Bronchus fibroblast of lung (primary cell): Measurements from ENCODE around the genes ARHGEF16, MEGF6 and HES3.

DNA sequence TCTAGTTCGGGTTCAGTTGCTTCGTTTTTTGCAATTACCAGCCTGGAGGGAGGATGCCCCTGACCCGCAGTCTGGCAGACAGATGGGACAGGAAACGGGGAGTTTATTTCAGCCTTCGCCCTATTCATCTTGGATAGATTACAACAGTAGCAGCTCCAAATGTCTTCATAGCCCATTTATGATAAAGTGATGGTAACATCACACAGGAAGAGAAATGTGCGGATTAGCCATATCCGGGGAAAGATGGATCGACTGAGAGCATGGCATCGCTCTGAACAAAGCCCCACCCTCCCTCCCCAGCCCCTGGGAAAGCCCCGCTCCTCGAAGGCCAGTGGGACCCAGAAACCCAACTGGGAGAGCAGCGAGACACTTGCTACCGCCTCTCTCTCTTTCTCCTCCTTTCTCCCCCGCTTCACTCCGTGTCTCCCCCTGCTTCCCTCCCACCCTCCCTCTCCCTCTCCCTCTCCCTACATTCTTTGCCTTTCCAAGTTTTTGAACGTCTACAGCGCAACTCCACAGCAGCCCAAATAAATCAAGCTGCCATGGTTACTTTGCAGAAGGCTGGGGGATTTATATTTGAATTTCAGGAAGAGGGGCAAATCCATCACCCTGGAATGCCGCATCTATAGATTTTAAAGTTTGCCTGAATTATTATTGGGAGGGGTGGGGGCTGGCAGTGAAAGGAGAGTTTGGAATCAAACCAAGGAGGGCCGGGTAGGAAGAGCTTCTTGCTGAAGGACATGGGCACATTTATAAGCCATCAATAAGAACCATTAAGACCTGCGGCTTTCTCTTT, 139.5 kb upstream of the ARHGEF16 start:
- RAMPAGE, long total RNA, result no peak

GRCh38 chr1:3359760-3360009, 94.8 kb upstream of the ARHGEF16 start:
- RAMPAGE, long total RNA, result no peak

DNA sequence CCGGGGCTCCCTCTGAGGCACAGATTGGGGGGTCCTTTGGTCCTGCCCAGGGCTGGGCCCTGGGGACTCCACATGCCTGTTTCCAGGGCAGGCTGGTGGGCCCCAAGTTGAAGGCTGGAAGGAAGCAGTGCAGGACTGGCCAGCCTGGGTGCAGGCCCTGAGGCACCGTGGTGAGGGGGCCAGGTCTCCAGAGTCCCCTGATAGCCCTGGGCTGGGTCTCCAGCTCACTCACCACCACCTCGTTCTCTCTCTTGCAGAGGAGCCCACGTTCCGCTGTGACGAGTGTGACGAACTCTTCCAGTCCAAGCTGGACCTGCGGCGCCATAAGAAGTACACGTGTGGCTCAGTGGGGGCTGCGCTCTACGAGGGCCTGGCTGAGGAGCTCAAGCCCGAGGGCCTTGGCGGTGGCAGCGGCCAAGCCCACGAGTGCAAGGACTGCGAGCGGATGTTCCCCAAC, 51.9 kb upstream of the ARHGEF16 start:
- RAMPAGE, long total RNA, result no peak

DNA sequence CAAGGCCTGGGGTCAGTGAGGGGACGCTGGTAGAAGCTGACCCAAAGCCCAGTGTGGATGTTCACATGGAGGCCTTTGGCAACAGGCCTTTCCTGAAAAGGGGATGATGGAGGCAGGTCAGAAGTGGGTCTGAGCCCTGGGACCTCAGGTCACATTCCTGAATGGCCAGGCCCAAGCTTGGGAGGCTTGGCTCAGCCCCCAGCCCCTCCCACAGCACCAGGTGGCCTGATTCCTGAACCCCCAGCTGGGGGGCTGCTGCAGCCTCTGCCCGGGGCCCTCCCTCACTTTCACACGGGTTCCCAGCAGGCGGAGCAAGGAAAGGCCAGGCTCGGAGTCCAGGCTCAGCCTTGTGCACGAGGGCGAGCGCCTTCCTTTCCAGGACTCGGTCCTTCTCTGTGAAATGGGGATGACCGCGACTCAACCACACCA, 708 bp upstream of the ARHGEF16 start:
- RAMPAGE, long total RNA, result no peak

- RAMPAGE, long total RNA, result no peak
Observed at GRCh38 chr1:3454172-3455422, at the start of gene ARHGEF16. ARHGEF16 (plus strand) TSS chr1:3454665.

- RAMPAGE, long total RNA, result no peak
Observed at GRCh38 chr1:3468041-3468880, 13.8 kb downstream of the ARHGEF16 start.

DNA sequence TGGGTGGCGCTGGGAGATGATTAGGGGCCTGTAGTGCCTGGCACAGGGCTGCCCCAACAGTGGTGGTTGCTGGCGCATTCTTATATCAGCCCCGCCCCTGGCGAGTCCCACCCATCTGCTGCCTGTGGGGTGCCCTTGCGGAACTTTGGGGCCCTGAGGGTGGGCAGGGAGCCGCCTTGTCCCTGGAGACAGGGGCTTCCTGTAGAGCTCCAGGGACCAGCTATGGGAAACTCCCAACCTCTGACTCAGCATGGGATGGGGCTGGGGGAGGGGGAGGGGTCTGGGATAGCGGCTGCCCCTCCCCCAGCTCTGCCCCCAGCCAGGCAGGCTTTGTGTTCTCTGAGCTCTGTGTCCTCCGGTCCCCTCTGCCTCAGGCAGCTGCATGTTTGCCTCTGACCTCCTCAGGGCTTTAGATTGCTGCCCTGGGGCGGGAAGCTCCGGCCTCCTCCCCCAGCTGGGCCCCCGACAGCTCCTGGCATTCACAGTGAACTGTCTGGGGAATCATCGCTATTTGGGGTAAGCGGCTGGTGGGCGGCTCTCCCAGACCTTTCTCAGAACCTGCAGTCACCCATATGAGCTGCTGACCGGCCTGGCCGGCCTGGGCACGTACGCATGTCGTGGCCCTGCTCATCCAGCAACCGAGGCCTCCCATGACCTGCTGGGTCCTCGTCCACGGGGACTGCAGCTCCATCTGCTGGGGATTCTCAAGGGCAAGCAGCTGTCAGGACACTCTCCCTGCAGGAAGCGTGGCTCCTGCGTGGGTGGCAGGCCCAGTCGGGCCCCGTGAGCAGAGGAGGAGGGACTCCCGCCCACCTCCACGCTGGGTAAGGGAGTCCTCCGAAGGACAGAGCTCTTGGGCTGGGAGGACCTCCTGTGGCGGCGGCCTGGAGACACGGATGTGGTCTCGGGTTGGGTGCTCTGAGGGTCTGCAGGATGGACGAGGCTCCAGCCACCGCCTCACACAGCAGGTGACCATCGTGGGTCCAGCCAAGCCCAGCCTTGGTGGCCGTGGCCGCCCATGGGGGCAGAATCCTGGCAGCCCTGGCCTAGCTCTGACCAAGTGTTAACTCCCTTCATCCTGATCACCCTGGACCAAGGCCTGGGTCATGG, 17.2 kb downstream of the ARHGEF16 start:
- RAMPAGE, long total RNA, result no peak

- RAMPAGE, long total RNA, result no peak
Observed at GRCh38 chr1:3611134-3612056, at the start of gene MEGF6. MEGF6 (minus strand) TSS chr1:3611508.

- RAMPAGE, long total RNA, result no peak
Observed at GRCh38 chr1:3809941-3810646, 13.8 kb upstream of the LRRC47 start.

- RAMPAGE, long total RNA, result no peak
Observed at GRCh38 chr1:3830954-3831327, 26.1 kb downstream of the CEP104 start.

DNA sequence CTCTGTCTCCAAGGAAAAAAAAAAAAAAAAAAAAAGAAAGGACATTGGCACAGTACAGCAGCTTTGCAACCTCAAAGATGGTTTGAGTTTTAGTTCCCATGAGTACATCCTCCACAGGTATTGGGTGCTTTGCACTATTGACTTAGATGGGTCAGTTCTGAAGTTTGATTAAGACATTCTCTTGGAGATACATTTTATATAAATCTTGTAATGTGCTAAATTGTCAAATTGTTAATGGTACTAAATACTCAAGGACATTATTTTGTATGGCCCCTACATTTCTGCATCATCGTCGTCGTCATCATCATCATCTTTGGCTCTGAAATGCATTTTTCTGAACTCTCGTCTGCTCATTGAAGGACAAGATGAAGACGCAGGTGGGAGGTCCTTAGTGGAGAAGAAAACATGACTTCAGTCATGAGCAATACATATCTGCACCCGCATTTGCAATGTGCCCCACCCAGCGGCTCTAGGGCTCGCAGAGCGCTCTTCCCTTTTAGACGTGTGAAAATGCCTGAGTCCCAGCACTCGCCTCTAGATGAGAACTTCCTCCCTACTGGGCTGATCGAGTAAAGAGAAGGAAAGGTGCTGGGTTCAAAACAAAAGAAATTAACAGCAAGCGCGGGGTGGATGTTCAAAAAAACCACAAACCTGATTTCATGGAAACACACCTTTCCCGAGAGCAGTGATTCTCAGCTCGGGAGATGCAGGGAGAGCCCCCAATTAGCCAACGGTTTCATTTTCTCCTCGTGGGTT, 10.2 kb downstream of the C1orf174 start:
- RAMPAGE, long total RNA, result no peak

DNA sequence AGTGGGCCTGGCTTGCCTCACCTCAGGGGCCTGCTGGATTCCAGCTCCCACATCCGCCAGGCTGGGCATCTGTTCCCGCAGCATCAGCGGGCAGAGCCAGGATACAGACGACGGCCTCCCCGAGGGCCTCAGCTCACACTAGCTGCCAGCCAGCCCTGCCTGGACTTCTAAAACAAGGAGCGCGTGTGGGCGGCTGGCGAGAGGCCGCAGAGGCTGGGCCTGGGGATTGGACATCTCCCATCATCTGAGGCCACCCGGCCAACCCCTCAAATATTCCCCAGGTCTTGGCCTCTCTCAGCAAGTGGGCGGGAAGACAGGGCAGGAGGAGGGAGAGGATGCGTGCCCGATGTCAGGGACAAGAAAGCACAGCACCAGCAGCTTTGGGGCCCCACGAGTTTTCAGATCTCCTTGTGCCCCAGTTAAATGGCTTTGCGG, 208.8 kb upstream of the C1orf174 start:
- RAMPAGE, long total RNA, result no peak

DNA sequence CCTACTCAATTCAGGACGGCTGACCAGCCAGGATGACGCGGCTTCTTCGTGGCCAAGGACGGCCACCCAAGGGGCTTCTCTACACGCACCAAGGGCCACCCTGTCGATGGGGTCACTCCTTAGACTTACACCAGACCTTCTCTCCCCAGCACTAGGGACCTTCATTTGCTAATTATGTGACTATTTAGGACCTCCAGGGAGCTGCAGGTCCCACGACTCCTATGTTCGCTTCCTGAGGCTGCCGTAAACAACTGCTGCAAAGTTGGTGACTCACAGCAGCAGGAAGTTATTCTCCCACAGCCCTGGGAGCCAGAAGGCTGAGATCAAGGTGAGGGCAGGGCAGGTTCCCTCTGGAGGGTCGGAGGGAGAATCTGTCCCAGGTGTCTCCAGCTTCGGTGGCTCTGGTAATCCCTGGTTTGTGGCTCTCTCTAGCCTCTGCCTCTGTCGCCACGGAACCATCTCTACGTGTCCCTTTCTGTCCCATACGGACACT, 135.8 kb downstream of the NPHP4 start:
- RAMPAGE, long total RNA, result no peak

- RAMPAGE, long total RNA, result no peak
Observed at GRCh38 chr1:6006870-6007293, 14.7 kb upstream of the NPHP4 start.

DNA sequence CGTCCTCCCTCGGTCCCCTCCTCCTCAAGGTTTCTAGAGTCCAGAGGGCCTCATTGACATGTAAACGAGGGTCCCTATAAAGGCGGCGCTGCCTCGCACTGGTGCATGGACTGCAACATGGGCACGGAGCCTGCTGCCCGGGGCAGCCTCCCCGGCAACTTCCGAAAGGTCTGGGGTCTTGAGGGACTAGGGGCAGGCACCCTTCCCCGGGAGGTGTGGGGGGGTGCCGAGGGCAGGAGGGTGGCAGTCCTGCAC, at the start of gene HES3:
TSS of gene HES3 (plus strand) at position 106 of the 255 bp plus-strand sequence.
- RAMPAGE, long total RNA, result no peak

- RAMPAGE, long total RNA, result no peak
Observed at GRCh38 chr1:6273142-6273815, 12.4 kb upstream of the GPR153 start.

DNA sequence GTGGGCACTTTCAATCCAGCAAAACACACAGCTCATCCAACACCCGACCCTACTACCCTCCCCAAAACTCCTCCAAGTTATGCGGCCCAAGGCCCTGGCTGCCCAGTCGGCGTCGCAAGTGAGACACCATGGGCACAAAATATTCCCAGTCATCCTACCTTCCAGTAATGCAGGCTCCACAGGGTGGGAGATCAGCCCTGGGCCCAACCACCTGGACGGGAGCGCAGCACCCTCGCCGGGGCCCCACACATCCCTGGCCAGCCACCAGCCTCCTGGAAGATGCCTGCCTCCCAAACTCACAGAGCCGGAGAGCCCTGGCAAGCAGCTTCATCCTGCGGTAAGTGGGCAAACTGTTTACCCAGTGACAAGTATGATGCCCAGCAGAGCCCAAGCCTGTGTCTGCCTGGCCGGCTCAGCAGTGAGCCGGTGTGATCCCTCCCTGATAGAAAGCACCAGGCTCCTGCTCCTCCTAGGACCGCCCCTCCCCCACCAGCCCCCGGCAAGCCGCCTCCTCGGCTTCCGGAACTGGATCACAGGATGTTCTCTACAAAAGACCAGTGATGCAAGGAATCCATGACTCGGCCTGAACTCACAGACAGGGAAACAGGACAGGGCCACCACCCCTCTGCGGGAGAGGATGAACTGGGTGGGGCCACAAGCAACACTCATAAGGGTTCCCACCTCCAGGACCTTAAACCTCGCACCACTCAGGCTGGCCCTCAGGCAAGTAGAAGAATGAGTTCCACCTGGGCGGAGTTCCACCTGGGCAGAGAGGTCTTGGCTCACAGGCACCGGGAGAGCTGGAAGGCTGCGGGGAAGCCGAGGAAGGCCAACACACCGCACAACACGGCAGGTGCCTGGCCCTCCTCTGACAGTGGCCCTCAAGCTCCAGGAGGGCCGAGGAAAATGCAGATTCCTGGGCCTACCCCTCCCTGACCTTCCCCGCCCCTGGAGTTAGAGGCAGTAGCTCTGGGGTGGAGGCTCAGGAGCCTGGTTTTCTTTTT, 7.9 kb downstream of the ACOT7 start:
- RAMPAGE, long total RNA, result start-site peak on the minus strand centred at position 459 of the sequence, 79 bp wide, 49 and 37 reads in 2 replicates

GRCh38 chr1:6392869-6393639, 513 bp downstream of the ACOT7 start:
- RAMPAGE, long total RNA, result start-site peak on the minus strand at chr1:6393348-6393399, 152 and 65 reads in 2 replicates

GRCh38 chr1:6412781-6413363, 6.8 kb downstream of the HES2 start:
- RAMPAGE, long total RNA, result no peak

GRCh38 chr1:6481912-6482818, 9.3 kb downstream of the PLEKHG5 start:
- RAMPAGE, long total RNA, result no peak